OCI-LY7 (cell line): ENCODE results near the gene SPAG5.

DNA sequence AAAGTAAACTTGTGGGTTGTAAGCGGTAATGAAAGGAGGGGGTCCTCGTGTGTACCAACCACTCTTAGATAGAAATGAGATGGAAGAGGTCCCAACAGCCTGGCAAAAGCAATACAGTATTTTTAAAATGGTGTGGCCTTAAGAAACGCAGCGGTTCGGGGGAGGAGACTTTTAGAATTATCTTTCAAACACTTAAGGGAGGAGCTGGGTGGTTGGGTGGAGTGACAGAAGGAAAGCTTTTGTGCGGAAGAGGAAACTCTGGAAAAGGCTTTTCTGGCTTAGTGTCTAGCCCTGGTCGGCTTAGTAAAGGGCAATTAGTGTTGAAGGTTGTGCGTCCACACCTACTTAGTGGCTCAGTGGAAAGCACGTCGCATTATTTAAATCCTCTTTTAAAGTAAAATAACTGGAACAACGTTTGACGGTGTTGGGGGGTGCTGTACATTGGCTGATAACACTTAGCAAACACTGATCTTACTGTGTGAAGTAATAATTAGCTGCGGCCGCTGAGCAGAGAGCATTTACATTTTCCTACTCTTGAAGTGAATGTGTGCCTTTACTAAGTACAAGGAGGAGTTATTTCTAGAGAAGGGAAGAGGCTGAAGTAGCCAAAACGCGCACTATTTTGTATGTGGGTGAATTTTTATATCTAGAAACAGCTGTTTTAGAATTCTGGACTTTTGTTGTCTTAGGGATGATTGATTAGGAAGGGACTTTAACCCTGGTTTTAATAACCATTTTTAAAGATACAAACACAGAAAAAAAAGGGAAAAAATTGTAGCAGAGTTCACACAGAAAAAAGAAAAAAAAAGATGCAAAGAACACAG, 1.1 kb downstream of the WSB1 start:
- PRO-cap: bidirectional peak, plus-strand start at position 489 of the sequence, minus-strand start at position 115 of the sequence
- RAMPAGE, long total RNA: no peak

GRCh38 chr17:27323621-27324164, 29.8 kb downstream of the WSB1 start:
- PRO-cap: no peak
- RAMPAGE, long total RNA: no peak

DNA sequence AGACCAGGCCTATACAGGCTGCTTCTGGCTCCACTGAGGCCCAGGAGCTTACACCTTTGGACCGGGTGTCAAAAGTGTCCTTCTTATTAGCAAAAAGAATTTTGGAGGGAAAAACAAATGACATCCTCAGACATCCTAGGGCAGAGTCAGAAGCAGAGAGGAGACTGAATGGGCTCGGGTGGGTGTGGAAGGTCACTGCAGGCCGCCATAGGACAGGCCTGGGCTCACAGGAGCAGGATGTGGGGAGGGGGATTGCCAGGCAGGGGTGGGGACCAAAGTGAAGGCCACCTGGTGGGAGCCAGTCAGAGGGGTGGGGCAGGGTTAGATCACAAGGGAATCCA, 38.2 kb downstream of the WSB1 start:
- PRO-cap: no peak
- RAMPAGE, long total RNA: no peak

GRCh38 chr17:27494142-27495084, 38.2 kb downstream of the KSR1 start:
- PRO-cap: no peak
- RAMPAGE, long total RNA: no peak

- PRO-cap: no peak
- RAMPAGE, long total RNA: no peak
These were observed 71.9 kb upstream of the LGALS9 start for GRCh38 chr17:27559108-27559384.

GRCh38 chr17:27559385-27560459, 71.3 kb upstream of the LGALS9 start:
- PRO-cap: no peak
- RAMPAGE, long total RNA: no peak

- PRO-cap: no peak
- RAMPAGE, long total RNA: no peak
These were observed 64.5 kb upstream of the LGALS9 start for GRCh38 chr17:27566459-27566935.

DNA sequence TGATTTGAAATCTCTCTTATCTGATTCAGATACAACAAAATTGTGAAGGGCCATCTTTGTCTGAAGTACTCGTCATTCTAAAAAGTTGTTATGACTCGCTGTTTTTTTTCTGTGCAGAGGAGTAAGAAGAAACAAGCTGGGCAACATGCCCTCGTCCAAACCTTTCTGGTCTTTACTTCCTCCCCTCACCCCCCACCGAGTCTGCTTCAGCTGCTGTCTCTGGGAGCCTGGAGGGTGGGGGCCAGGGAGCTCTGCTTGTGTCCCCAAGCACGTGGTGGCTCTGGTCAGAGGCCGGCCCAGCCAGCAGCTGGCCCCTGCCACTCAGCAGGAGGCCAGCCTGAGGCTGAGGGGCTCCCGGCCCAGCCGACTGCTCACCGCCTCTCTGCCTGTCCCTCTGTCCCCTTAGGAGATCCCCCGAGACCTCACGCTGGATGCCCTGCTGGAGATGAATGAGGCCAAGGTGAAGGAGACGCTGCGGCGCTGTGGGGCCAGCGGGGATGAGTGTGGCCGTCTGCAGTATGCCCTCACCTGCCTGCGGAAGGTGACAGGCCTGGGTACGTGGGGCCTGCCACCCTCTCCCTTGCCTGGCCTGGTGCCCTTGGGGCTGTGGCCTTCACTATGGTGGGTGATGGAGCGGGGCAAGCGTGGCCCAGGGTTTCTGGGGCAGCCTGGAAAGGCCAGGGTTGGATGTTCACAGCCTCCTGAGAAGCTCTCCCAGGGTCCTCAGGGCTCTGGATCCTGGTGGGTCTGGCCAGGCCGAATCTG, 53.7 kb upstream of the LGALS9 start:
- PRO-cap: no peak
- RAMPAGE, long total RNA: no peak

DNA sequence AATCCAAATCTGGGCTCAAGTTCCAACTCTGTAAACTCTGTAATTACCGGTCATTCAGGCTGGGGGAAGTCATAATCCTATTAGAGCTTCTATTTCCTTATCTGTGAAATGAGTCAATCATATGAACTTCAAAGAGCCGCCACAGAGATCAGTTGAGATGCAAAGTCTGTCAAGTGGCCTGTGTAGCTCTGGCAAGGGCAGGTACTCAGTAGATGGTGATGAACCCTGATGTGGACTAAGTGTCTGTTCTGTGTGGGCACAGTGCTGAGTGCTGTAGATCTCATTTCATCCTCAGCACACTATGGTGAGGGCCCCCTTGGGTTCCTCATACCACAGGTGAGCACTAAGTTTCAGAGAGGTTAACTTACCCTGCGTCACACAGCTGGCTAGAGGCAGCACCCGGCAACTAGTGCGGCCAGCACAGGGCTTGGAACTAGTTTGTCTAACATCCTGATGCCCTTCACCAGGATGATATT, 2.5 kb downstream of the NOS2 start:
- PRO-cap: no peak
- RAMPAGE, long total RNA: no peak

- PRO-cap: no peak
- RAMPAGE, long total RNA: no peak
These were observed 135.0 kb downstream of the NLK start for GRCh38 chr17:28177137-28178197.

DNA sequence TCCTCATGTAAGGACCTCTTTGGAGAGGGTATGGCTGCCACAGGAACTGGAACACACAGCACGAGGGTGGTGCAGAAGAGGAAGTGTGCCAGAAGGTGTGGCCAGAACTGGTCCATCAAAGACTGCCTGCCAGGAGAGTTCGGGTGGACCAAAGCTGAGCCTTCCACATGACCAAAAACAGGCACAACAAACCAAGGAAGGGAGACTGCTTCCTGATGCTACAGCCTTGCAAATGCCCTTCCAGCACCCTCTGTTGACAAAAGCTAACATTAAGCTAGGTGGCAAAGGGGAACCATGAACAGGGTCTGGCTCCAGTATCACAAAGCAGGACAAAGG, 125.8 kb upstream of the TMEM97 start:
- PRO-cap: no peak
- RAMPAGE, long total RNA: no peak

GRCh38 chr17:28326963-28327503, 8.0 kb downstream of the TMEM97 start:
- PRO-cap: no peak
- RAMPAGE, long total RNA: no peak

- PRO-cap: no peak
- RAMPAGE, long total RNA: no peak
These were observed 8.9 kb downstream of the TNFAIP1 start for GRCh38 chr17:28344341-28344901.

- PRO-cap: no peak
- RAMPAGE, long total RNA: no peak
These were observed 9.4 kb downstream of the SLC46A1 start for GRCh38 chr17:28396379-28397205.

- PRO-cap: no peak
- RAMPAGE, long total RNA: no peak
These were observed 4.9 kb downstream of the UNC119 start for GRCh38 chr17:28547242-28548132.

- PRO-cap: no peak
- RAMPAGE, long total RNA: no peak
These were observed 6.4 kb downstream of the SPAG5 start for GRCh38 chr17:28591972-28593233.

GRCh38 chr17:28598197-28598832, 510 bp downstream of the SPAG5 start:
- PRO-cap: no peak
- RAMPAGE, long total RNA: no peak

DNA sequence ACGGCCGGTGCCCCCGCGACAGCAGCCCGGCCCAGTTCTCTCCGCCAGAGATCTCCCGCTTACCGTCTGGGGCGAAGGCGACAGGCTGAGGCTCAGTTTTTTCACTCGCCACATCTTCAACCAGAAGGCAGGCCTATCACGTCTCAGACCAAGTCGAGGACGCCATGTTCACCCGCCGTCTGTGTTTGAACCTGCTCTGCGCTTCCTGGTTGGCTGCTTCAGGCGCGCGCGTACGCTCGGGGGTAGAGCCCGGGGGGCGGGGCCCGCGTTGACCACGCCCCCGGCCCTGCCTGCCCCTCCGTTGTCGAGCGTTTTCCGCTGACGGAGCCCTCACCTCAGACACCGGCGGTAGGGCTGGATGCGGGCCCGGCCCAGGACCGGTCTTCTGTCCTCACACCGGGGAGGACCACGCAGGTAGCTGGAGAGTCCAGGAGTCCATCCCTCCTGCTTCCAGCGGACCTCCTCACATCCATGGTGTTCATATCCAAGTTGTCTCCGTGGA, at the start of gene SPAG5:
TSS of gene SPAG5 (minus strand) at position 193 of the 502 bp plus-strand sequence.
- PRO-cap: bidirectional peak, plus-strand start at position 338 of the sequence, minus-strand start at position 183 of the sequence
- RAMPAGE, long total RNA: start-site peak on the minus strand centred at position 190 of the sequence, 35 bp wide, 540 and 199 reads in 2 replicates

GRCh38 chr17:28684134-28685118, 22.4 kb downstream of the SUPT6H start:
- PRO-cap: no peak
- RAMPAGE, long total RNA: no peak

DNA sequence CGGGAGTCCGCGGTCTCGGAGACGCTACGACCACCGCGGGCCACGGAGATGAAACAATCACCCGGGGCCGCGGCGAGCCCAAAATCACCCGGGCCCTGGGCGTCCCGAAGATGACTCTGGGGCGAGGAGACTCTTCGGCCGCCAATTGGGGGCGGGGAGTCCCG, 384 bp downstream of the RAB34 start:
- PRO-cap: no peak
- RAMPAGE, long total RNA: no peak